ENCODE results near the genes NFKBIL1, MSH5 and LSM2.

DNA sequence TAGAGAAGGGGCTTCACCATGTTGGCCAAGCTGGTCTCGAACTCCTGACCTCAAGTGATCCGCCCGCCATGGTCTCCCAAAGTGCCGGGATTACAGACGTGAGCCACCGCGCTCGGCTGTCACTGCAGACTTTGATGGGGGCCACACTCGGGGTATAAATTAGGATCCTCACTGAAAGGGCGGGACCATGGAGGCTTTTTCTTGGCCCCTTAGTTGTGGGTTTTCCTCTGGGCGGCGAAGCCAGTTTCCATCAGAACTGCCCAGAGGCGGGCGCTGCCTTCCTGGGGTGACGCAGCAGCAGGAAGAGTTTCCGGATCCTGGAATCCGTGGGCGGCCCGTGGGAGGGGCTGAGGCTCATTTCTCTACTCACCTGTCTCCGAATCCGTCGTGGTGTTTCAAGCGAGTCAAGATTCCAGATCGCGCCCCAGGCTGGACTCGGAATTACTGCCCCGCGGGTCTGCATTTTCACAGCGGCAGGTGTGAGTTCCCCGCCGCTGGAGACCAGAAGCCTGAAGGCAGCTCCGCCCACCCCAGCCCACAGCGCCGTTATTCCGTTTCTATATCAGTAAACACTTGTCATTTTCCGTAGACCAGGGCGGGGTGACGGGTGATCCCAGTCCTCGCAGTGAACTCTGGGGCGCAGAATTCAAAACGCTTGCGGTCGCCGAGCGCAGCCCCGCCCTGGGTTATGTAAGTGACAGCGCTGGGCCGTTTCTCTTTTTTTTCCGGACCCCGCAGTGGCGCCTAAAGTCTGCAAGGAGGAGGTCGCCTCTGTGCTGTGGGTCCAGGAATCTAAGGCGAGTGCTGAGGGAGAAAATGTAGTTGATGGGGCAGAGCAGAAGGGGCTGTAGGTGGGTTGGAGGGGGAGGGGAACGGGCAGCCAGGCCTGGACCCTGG lies 27.2 kb upstream of the POU5F1 start:
- PRO-cap: bidirectional peak, plus-strand start at position 365 of the sequence, minus-strand start at position 275 of the sequence
- RAMPAGE, long total RNA: no peak
- RRBS: no CpG with 5 or more reads among the region's 54 CpGs

GRCh38 chr6:31198301-31198588 lies 27.8 kb upstream of the POU5F1 start:
- PRO-cap: no peak
- RAMPAGE, long total RNA: no peak
- RRBS: no CpG with 5 or more reads among the region's 6 CpGs

- PRO-cap: no peak
- RAMPAGE, long total RNA: no peak
- RRBS: no CpG with 5 or more reads among the region's 3 CpGs
Observed at GRCh38 chr6:31199617-31200288, 29.3 kb upstream of the POU5F1 start.

DNA sequence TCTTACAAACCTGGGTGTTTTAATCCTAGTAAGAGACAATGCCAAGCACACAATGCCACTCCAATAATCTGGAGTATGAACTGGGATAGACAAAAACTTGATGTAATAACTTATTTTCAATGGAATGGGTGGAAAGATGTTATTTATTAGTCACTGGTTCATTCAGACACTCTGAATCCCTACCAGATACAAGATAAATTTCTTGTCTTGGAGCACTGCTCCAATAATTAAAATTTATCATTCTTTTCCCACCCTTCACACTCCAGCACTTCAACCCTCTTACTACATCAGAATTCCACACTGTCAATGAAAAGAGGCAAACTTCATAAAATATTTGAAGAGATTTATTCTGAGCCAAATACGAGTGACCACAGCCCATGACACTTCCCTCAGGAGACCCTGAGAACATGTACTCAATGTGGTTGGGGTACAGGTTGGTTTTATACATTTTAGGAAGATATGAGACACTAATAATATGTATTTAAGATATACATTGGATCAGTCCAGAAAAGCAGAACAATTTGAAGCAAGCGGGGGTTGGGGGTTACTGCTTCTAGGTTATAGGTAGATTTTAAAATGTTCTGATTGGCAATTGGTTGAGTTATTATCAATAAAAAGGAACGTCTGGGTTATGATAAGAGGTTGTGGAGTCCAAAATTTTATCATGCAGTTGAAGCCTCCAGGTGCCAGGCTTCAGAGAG lies 7.2 kb downstream of the HLA-C start:
- PRO-cap: no peak
- RAMPAGE, long total RNA: no peak
- RRBS: no CpG with 5 or more reads among the region's 3 CpGs

GRCh38 chr6:31266932-31267565 lies 4.8 kb downstream of the HLA-C start:
- PRO-cap: no peak
- RAMPAGE, long total RNA: no peak
- RRBS: no CpG with 5 or more reads among the region's 7 CpGs

DNA sequence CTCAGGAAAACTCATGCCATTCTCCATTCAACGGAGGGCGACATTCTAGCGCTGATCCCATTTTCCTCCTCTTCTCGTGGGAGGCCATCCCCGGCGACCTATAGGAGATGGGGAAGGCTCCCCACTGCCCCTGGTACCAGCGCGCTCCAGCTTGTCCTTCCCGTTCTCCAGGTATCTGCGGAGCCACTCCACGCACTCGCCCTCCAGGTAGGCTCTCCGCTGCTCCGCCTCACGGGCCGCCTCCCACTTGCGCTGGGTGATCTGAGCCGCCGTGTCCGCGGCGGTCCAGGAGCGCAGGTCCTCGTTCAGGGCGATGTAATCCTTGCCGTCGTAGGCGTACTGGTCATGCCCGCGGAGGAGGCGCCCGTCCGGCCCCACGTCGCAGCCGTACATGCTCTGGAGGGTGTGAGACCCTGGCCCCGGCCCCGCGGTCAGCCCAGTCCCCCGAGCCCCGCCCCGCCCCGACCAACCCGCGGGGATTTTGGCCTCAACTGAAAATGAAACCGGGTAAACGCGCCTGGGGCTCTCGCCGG lies 883 bp downstream of the HLA-B start:
- PRO-cap: no peak
- RAMPAGE, long total RNA: no peak
- RRBS: 3% methylated on average over 10 of the region's 50 CpGs

DNA sequence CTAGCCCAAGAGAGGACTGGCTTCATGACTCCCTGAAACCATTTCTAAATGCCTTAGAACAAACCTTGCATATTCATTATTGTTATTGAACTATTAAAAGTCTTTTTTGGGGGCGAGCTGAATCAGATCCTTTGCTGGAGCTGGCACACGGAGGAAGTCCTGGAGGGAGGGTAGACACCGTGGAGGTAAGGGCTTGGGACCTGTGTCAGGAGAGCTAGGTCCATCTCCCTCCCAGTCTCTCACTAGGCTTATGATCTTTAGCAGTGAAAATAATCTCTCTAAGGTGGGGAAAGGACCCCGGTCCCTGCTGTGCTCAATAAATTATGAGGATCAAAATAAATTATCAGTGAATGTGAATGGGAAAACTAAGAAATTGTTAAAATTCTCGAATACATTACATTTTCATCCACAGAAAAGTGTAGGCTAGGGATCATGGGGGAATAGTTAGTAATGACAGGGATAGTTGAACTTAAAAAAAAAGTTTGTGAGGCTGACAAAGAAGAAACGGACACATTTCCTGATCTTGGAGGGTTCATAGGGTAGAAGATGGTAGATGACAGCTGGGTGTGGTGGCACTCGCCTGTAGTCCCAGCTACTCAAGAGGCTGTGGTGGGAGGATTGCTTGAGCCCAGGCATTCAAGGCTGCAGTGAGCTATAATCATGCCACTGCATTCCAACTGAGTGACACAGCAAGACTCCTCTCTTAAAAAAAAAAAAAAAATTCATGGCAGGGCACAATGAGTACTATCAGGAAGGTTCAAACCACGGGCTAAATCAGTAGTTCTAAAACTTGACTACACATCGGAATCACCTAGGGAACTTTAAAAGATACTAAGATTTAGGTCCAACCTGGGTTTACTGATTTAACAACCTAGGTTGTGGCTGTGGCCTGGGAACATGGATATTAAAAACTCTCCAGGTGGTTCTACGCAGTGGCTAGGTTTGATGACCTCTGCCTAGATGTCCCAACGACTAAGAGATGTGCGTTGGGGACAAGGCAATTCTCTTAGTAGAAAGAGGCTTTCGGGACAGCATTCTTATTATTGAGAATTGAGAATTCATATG lies 2.1 kb upstream of the MICA start:
- PRO-cap: no peak
- RAMPAGE, long total RNA: no peak
- RRBS: no CpG with 5 or more reads among the region's 13 CpGs

DNA sequence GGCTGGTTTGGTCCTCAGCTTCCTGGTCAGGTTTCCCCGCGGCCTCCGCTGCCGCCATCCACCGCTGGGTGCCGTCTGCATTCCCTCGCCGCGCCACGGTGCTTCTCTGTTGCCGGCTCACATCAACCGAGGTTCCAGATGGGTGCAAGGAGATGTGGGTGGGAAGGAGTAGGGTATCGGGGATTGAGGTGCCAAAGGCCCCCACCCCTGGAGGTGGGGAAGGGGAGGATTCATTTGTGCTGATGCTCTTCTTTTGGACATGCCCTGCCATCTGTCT lies 5.8 kb downstream of the MCCD1 start:
- PRO-cap: no peak
- RAMPAGE, long total RNA: no peak
- RRBS: no CpG with 5 or more reads among the region's 13 CpGs

DNA sequence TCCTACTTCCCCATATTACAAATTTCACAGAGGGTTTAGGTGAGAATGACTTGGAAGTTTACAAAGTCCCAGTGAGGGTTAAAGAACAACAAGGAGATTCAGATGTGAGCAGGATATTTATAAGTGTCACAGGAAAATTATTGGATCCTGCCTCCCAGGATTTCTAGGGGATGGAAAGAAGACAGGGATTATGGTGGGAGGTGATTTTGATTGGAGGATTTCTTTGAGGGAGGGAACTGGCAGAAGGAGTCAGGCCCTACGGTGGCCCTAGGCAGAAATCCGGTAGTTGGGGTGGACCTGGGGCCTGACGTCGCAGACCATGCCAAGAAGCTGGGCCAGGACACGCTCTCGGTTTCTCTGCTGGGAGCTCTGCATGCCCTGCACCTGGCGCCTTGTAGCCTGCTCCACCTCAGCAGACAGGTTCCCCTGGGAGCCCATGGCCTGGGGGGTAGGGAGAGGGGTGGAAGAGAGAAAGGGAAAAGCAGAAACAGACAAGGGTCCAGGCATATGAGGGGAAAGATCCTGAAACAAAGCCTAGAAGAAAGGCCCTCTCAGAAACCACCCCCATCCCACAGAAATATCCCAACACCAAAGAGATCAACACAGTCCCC lies 1.2 kb downstream of the ATP6V1G2 start:
- PRO-cap: no peak
- RAMPAGE, long total RNA: no peak
- RRBS: no CpG with 5 or more reads among the region's 7 CpGs

DNA sequence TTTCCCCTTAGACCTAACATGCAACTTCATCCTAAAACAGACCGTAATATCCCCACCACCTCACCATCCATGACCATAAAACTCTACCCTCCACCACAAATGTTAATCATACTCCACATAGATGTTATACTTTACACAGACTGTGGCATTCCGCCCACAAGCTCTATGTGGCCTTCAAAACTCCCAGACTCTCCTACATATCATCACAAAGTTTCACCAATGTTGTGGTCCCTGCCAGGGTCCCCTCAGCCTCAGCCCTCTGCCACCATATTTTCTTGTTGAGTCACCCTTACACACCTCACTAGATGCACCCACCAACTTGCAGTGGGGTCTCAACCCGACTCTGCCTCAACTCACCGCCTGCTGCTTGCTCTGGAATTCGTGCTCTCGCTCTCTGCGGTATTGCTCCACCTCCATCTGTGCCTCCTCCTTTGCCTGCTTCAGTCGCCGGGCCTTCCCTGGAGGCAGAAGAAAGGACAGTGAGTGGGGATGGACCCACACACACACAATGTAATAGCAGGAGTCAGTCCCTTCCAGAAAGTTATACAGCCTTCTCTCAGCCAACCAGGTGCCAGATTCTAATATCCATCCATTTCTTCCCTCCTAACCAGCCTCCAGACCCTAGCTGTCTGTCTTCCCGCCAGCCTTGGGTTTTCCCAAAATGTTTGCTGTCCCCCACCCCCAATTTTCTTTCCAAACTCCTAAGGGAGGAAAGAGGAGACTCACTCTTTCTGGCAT lies 487 bp downstream of the ATP6V1G2 start:
- PRO-cap: no peak
- RAMPAGE, long total RNA: no peak
- RRBS: no CpG with 5 or more reads among the region's 10 CpGs

GRCh38 chr6:31547241-31547963 lies at the start of gene NFKBIL1:
Gene NFKBIL1, plus strand, starts transcription at chr6:31547608.
- PRO-cap: no peak
- RAMPAGE, long total RNA: no peak
- RRBS: no CpG with 5 or more reads among the region's 23 CpGs

DNA sequence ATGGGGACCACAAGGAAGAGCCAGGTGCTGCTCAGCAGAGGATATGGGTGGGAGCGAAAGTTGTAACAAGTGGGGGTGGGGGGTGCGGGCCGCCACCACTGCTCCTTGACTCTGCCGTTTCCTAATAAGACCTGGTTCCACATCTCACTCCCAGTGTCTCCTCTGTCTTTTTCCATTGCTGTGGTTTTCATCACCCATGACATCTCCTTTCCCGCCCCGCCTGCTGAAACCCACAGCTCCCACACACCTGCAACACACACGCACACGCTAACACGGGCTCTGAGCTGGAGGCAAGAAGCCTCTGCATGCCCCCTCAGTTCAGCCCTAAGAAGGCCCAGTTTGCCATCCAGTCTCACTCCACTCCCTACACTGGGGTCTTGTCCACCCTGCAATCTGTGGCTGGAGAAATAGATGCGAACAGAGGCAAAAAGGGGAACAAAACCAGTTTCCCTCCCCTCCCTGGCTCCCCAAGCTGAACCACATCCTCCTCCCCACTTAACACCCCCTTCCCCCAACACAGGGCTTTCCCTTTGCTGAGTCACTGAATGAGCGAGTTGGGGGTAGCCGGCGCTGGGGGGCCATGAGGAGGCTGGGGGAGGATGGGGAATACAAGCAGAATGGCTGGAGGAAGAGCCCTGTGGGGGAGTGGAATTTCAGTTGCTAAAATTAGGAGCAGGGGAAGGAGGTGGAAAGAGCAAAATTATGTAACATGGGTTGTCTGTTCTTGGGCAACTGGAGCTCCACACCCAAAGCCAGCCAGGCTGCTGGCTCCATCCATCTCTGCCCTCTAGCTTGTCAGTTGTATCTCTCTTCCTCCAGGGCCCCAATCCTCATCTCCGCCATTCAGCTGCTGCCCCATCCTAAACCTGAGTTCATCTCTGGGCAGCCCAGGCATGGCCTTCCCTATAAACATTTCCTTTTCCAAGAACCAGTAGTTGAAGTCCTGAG lies 11.5 kb downstream of the NFKBIL1 start:
- PRO-cap: no peak
- RAMPAGE, long total RNA: no peak
- RRBS: no CpG with 5 or more reads among the region's 14 CpGs

DNA sequence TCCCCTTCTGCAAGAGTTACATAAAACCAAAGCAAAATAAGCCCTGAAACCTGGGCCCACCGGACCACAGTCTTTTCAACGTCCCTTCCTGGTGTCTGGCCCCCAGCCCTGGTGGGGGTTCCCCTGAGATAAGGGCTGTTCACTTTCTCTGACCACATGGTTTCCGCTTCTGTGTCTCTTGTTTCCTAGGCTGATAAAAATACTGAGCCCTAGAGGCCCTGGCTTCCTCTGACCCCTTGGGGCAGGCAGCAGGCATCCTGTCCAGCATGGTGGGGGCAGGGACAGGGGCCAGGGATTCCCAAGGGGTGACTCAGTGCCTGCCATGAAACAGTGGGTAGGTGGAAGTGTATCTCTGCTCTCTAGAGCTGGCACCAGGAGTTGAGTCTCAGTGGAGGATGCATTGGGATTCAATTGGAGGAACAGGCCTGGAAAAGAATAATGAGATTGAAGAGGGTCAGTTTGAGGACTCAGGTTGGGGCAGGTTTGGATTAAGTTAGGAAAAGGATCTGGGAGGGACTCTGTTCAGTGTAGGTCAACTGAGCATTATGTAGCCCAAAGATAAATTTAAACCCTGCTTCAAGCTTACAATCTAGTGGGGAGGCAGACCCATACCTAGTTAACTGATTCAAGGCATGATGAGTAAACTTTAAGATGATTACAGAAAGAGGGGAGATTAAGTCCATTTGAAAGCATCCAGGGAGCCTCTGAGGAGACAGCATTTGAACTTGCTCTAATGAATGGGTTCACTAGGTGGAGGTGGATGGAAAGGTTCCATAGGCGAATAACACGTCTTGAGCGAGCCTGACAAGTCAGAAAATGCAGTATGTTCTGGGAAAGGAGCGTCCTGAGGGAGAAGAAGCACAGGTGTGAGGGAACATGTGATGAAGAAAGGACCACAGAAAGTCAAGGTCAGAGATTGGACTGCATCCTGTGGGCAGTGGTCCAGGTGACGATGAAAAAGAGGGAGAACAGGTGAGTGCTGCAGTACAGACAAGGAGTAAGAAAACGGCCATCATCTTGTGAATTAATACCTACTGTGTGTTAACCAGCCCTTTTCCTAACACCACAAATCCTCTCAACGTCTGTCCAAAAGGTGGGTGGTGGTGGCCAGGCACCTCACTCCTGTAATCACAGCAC lies 11.4 kb upstream of the LTA start:
- PRO-cap: no peak
- RAMPAGE, long total RNA: no peak
- RRBS: no CpG with 5 or more reads among the region's 10 CpGs

GRCh38 chr6:31625178-31625820 lies 4.8 kb downstream of the PRRC2A start:
- PRO-cap: no peak
- RAMPAGE, long total RNA: no peak
- RRBS: no CpG with 5 or more reads among the region's 19 CpGs

GRCh38 chr6:31633214-31633572 lies 12.7 kb downstream of the PRRC2A start:
- PRO-cap: unidirectional peak, plus-strand start at chr6:31633339
- RAMPAGE, long total RNA: no peak
- RRBS: no CpG with 5 or more reads among the region's 6 CpGs

- PRO-cap: no peak
- RAMPAGE, long total RNA: no peak
- RRBS: no CpG with 5 or more reads among the region's 14 CpGs
Observed at GRCh38 chr6:31659437-31660208, 955 bp downstream of the C6orf47 start.

DNA sequence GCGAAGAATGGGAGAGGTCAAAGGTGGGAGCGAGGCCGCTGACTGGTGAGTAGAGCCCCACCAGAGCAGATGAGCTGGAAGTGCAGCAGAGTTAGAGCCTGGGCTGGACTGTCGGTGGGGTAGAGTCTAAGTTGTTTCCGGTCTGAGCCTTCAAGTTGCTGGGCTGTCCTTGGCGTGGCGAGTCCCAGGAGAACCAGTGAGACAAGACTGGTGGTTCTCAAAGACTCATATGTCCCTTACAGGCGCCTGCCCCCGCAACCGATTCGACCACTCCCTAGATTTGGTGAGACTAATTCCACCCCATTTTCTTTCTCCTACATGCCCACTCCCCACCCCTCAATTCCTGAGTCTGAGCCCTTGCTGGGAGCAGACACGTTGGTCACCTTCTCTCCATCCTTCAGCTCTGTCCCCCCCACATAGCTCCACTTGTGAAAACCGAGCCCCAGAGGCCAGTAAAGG lies 1.2 kb downstream of the MPIG6B start:
- PRO-cap: no peak
- RAMPAGE, long total RNA: no peak
- RRBS: no CpG with 5 or more reads among the region's 13 CpGs

GRCh38 chr6:31734472-31735510 lies 1.5 kb downstream of the CLIC1 start:
- PRO-cap: bidirectional peak, plus-strand start at chr6:31735152, minus-strand start at chr6:31734873
- RAMPAGE, long total RNA: no peak
- RRBS: no CpG with 5 or more reads among the region's 22 CpGs

- PRO-cap: unidirectional peak, plus-strand start at chr6:31740010; unidirectional peak, minus-strand start at chr6:31740555
- RAMPAGE, long total RNA: no peak
- RRBS: under 1% methylated on average over 16 of the region's 69 CpGs
Observed at GRCh38 chr6:31739809-31740756, at the start of gene MSH5. Gene MSH5, plus strand, starts transcription at chr6:31740005.

DNA sequence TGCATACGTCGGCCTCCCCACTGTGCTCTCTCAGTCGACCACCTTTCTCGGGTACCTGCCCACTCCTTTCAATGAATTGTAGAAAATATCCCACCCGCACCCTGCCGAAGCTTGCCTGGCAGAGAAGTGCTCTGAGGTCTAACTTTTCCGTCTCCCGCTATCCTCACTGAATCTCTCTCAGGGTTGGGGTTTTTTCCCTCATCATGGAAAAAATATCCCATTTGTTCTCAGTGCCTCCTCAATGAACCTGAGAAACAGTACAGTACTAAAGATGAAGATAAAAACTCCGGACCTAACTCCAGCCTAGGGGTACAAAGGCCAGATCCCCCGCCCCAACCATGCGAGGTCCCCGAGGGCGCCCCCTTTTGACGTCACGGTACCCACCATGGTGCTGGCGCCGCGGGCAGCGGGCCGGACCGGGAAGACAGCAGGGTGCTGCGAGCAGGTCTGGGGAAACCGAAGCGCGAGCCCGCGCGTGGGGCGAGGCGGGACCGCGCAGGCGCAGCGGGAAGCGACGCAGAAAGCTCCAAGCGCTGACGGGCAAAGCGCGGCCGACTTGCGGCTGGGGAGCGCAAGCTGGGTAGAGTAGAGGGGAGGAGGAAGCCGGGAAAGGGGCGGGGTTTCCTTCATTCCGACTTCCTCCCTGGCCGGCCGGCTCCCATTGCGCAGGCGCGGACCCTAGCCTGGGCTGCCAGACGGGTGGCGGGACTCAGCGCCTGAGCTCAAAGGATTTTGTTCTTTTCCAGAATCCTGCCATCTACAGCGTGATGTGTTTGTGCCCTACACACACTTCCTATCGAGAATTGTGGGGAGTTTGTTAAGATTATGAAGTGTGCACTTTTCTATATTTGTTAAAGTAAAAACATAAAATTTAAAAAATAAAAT lies at the start of gene LSM2:
TSS of gene LSM2 (minus strand) at position 596 of the 885 bp plus-strand sequence.
- PRO-cap: bidirectional peak, plus-strand start at position 661 of the sequence, minus-strand start at position 428 of the sequence
- RAMPAGE, long total RNA: start-site peak on the minus strand centred at position 469 of the sequence, 57 bp wide, 186 and 22 reads in 2 replicates
- RRBS: 0% methylated on average over 3 of the region's 56 CpGs